Type B pancreatic cell (in vitro differentiated cells): ENCODE measurements around a stretch of chr12.

GRCh38 chr12:1795712-1796797, 24.3 kb upstream of the LRTM2 start:
- PRO-cap, result no peak

DNA sequence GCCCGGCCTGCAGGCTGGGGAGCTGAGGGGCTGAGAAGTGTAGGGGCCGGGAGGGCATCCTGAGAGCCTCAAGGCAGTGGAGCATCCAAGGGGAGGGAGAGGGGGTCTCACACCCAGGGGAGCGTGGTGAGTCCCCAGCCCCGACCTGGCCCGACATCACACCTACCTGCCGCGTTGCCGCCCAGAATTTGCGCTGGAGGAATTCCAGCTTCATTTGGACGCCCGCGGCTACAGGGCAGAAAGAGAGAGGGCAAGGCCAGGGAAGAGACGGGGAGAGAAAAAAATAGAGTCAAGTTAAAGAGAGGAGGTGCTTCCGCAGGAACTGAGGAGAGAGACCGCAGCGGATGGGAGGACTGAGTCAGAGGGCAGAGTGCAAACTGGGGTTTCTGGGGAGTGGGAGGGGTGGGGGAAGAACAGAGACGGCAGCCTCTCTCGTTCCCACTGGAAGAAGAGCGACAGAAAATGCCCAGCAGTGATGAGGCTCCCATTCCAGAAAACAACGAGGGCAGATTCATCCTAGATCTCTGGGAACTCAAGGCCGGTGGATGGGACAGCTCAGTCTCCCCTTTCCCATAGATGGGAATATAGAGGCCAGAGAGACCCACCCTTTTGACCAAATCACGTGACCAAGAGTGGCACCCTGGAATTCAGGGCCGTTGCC, 8.7 kb upstream of the LRTM2 start:
- PRO-cap, result no peak

DNA sequence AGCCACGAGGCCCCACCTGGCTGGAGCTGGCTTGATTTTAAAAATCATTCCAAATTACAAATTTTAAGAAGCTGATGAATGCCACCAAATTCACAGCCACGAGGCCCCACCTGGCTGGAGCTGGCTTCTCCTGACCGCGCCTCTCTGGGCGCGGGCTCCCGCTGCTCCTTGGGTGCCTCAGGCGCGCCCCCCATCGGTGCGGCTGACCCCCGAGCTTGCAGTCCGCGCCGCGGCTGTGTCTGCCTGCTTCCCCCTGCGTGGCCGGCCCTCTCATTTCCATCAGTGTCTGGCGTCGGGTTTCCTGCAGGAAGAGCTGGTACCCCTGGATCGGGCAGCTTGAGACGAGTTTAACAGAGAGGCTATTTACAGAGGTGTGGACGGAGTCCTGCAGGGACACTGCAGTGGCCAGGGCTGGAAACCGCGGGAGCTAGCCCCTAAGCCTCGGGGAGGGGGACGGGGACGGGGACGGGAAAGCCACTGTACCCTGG, 3.6 kb upstream of the CACNA2D4 start:
- PRO-cap, result no peak

- PRO-cap, result no peak
Observed at GRCh38 chr12:1932059-1933061, 13.9 kb upstream of the CACNA2D4 start.

- PRO-cap, result no peak
Observed at GRCh38 chr12:1940019-1940330, 21.5 kb upstream of the CACNA2D4 start.

DNA sequence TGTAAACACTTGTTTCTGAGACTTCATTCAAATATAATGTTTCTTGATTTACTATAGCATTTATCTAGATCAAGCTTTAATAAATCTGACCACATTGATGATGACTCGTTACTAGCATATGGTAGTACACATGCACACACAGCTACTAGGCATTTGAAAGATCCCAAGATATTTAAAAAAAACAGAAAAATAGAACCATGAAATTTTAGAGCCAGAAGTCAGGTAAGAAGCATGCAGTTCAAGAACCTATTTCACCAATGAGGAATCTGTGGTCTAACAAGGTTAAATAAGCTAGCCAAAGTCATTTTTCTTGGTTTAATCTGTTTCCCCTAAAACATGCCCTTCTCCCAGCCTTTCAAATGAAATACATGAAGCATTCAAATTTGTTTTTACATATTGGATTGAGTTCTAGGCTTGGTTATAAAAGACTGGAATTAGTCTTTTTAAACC, 31.9 kb downstream of the DCP1B start:
- PRO-cap, result no peak

DNA sequence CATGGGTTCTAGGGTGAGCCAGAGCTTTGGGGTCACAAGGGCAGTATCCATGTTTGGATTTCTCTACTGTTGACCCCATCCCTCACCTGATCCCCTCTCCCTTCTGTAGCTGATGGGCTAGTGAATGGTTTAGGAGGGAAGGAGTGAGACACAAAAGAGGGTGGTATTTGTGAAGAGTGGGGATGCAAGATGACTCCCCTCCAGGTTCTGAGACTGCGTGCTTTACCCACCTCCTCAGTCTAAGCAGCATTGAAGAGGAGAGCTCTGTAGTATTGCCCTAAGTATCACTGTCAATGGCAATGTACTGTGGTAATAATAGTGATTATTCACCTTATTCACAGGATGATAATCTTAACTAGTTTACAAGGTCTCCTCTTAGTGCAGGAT, 2.3 kb downstream of the CACNA1C start:
- PRO-cap, result no peak

DNA sequence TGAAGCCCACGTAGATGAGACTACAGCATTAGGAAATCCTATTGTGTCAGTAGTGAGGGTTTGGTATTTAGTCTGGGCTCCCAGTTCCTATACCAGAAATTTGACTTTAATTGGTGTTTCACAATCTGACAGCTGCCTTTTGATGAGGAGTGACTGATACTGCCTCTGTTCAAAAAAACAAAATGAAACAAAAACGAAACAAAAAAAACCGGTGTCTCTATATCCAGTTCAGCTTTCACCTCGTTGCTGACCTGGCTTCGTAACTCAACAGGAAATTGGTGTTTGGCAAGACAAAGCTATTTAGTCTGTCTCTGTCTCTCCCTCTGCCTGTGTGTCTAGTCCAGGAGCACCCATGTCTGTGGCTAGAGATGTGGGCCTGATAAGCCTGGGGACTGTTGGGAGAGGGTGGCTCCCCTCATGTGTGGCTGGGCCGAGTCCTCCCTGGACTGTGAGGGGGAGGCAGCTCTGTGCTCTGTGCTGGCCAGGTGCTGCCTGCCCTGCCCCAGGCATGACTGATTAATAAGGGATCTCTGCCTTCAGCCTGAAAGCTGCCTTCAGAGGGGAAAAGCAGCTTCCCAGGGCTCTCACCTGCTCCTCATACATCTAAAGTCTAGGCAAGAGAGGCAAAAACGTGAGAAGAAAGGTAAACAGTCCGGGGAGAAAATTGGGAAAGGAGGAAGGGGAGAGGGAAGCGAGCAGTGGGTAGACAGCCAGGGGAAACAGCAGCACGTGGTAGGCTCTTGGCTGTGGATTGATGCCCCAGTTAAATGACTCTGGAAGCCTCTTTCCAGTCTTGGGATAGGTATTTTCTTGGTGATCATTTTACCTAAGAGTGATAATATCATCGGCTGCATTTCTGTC, 11.4 kb downstream of the CACNA1C start:
- PRO-cap, result unidirectional peak, minus-strand start at position 450 of the sequence

DNA sequence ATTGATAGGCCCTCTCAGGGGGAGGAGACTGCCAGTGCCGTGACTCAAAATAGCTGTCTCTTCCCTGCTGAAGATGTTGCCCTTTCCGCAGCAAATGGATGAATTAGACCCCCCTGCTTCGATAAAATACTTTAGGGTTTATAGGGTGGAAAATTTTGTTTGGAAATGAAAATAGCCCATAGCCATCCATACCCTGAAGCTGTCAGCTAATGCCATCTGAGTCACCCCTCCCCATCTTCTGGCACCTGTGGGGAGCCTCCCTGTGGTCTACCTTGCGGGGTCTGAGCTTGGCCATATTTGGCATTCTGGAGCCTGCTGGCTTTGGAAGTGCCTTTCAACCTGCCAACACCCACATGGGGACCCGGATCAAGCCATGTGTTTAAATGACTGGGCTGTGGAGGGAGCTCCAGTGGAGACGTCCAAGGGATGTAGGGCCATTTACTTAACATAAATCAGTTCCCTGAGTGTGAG, 21.8 kb downstream of the CACNA1C start:
- PRO-cap, result unidirectional peak, plus-strand start at position 254 of the sequence

- PRO-cap, result no peak
Observed at GRCh38 chr12:2075415-2075923, 22.7 kb downstream of the CACNA1C start.

GRCh38 chr12:2124387-2125011, 71.7 kb downstream of the CACNA1C start:
- PRO-cap, result no peak

- PRO-cap, result no peak
Observed at GRCh38 chr12:2243767-2244844, 191.3 kb downstream of the CACNA1C start.

DNA sequence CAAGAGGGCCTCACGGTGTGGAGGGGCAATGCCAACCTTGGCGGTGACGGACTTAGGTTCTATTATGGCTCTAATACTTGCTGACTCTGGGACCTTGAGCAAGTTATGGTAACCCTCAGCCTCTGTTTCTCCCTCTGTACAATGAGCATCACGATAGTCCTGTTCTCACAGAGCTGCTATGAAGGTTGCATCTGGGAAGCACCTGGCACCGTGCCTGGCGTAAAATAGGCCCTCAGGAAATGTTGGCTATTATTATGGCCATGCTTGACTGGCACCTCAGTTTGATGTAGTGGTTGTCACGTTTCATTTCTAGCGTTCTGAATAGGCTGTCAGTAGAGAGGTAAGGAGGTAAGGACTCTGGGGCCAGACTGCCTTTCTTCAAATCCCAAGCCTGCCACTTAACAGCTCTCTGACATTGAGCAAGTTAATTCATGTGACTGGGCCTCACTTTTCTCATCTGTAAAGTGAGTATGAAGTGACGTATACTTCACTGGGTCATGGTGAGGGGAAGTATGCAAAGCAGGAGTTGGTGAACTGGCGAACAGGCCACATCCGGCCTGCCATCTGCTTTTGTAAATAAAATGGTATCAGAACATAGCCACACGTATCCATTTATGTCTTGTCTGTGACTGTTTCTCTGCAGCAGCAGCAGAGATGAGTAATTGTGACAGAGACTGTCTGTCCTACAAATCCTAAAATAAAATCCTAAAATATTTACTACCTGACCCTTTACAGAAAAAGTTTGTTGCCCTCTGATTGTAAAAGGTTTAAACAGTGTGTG, 196.1 kb downstream of the CACNA1C start:
- PRO-cap, result no peak

DNA sequence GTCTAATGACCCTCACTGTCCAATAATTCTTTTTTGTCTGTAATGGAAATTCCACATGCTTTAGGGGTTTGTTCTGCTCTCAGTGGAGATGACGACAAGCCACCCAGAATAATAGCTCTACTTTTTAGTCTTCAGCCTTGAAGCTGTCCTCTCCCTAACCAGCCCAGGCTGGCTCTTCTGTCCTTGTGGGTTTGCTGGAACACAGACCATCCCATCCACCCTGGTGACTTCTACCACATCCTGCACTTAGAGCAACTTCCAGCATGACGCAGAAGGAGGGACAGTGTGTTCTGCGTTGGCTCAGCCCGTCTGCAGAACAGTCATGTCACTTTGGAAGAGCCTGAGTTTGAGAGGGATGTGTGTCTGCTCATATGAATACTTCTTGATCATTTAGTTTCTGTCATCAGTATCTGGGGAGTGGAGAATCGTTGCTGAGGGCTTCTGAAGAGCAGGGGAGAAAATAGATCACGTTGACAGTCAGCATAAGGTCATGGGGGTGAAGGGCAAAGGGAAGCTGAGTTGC, 198.0 kb downstream of the CACNA1C start:
- PRO-cap, result no peak

DNA sequence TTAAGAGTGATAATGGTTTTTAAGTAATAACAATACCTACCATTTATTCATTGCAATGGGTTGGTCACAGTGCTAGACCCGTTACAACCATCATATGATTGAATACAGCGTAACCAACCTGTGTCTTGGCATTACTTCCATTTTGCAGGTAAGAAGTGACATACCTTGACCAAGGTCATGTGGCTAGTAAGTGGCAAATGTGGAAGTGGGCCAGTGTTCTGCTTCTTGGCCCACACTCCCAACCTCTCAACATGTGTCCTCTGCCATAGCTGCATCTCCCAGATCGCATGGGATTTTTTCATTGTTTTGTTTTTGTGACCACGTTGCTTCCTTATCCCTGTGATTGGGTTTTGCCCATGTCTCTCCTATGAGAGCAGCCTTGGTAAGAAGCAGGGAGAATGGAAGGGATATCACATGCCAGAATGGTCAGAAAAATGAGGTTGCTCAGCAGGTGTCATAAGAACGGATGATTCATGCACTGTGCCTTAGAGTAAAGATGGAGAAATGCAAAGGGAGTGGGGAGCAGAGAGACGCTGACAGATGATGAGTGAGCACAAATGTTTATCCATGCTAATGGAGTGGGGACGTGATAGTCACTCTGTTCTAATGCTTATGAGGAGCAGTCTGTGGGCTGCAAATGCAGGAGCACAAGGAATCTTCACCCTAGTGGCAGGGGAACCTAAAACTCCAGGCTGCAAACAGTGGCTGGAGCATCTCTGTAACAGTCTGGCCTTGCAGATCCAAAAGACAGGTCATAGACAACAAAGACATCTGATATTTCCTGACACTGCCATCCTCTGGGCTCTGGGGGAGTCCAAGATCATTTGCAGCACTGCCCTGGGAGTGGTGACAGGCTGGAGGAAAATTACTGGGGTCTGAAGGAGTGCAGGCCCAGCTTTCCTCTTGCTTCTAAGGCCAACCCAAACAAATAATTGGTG, 243.1 kb downstream of the CACNA1C start:
- PRO-cap, result no peak

- PRO-cap, result no peak
Observed at GRCh38 chr12:2492032-2492708, 302.6 kb upstream of the FKBP4 start.

- PRO-cap, result no peak
Observed at GRCh38 chr12:2633533-2634320, 161.0 kb upstream of the FKBP4 start.

- PRO-cap, result no peak
Observed at GRCh38 chr12:2752609-2752986, 42.2 kb upstream of the FKBP4 start.

DNA sequence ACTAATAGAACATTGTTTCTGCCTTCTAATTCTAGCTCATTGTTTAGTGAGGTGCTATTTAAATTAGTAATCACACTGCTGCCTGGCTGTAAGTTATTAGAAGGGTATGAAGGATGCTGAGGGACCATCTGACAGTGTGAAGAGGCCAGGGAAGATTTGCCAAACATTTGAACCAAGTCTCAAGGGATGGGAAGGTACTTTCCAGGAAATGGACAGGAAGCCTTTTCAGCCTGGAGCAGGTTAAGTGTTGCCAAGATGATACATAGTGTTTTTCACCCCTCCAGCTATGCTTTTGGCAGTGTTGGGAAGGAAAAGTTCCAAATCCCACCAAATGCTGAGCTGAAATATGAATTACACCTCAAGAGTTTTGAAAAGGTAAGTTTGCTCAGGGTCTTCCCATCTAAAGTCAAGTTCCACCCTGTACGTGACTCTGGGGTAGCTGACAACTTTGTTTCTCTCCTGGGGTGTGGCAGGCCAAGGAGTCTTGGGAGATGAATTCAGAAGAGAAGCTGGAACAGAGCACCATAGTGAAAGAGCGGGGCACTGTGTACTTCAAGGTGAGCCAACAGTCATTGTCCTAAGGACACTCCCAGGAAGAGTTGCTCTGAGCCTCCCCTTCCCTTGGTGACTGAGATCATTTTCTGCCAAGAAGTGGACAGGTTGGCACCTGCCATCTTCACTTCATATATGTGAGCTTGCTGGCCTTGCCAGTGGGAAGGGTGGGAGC, 5.0 kb downstream of the FKBP4 start:
- PRO-cap, result no peak

GRCh38 chr12:2841077-2841402, 6.2 kb upstream of the NRIP2 start:
- PRO-cap, result no peak